HT1080 (cell line): ENCODE measurements around a stretch of chr5.

GRCh38 chr5:73847267-73847577 is 221.2 kb downstream of the ARHGEF28 start:
RAMPAGE:
- cytosol, long total RNA = no peak
- long total RNA = no peak
- nucleus, long total RNA = no peak

RAMPAGE:
- cytosol, long total RNA = no peak
- long total RNA = no peak
- nucleus, long total RNA = no peak
Measured at GRCh38 chr5:73917403-73917943, 291.5 kb downstream of the ARHGEF28 start.

RAMPAGE:
- cytosol, long total RNA = no peak
- long total RNA = no peak
- nucleus, long total RNA = no peak
Measured at GRCh38 chr5:74394777-74395141, 245.8 kb downstream of the ENC1 start.

DNA sequence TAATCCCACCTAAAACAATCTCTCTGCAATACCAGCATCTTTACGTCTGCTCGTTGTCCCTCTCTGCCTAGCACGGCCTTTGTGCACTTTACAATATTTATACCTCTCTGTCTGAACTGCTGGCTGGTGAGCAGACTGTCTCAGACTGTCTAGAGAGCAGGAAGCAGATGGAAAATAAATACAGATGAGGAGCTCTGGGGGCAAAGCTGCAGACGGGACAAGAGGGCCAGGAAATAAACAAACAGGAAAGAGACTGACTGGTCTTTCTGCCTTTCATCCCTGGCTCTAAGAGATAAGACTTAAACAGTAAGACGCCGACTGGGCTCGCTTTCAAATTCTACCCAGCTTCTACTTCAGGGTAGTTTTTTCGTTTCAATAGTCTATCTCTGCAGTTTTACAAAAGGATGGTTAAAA is 224.8 kb downstream of the ENC1 start:
RAMPAGE:
- cytosol, long total RNA = no peak
- long total RNA = no peak
- nucleus, long total RNA = no peak

DNA sequence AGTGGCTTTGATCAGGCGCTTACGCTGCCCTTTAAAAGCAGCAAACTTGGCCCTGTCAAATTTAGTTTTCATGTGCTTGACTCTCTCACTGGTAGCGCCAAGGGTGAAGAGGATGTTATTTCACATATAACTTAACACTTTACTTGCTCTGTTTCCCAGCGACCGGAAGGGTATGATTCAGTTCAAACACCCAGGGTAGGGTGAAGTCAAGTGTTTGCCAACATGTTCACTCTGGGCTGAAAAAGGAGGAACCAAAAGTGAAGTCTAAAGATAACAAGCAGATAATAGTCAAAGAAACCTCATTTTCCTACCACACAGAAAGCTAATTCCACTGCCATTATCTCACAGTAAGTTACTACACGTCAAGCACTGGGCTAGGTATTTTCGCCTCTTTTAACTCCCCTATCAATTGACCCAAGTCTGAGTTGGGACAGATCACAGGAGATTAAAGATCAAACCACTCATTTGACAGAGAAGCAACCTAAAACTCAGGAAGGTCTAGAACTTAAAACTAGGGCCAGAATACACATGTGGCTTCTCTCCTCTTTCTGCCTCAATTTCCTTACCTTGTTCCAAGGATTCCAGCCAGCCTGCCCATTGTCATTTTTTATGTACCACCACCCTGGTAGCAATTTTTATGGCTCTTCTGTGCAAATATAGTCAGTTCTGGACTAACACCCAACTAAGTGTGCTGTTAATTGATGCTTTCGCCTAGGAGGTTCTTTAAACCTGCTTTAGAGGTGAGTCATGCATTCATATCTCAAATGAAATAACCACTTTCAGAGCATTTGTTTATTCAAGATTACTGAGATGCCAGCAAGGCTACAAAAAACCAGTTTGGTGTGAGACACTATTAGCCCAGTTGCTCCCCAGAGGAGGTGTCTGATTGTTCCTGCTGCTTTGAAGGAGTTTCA is 8.7 kb downstream of the ENC1 start:
RAMPAGE:
- cytosol, long total RNA = no peak
- long total RNA = no peak
- nucleus, long total RNA = no peak

GRCh38 chr5:74916618-74917122 is 50.5 kb upstream of the FAM169A start:
RAMPAGE:
- cytosol, long total RNA = no peak
- long total RNA = no peak
- nucleus, long total RNA = no peak

DNA sequence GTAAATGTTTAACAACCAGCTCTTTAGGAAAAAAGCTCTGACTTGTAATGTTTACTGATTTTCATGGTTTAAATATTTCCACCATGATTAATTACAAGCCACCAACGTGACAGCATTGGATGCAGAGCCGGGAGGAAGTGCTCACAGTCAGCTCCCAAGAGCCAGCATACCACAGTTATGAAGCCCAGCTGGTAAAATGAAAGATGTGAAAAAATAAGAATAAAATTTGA is 83.0 kb upstream of the FAM169A start:
RAMPAGE:
- cytosol, long total RNA = no peak
- long total RNA = no peak
- nucleus, long total RNA = no peak

DNA sequence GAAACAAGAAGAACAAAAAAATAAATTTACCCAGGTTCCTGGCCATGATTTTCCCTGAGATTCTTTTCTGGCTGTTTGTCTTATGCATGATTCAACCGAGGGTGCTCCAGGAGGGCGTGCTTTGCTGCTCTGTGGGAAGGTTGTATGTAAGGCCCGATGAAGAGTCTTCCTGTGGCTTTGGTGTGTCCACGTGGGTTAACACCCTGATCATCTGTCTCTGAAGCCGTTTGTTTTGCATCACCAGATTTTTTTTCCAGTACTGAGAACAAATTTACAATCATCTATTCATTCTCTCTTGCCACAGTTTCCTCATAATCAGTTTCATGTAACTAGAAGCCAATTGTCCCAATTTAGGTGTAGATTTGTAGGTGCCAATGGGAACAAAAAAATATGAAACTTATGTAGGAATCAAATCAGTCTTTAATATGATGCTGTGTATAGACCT is 28.5 kb downstream of the GCNT4 start:
RAMPAGE:
- cytosol, long total RNA = no peak
- long total RNA = no peak
- nucleus, long total RNA = no peak

GRCh38 chr5:75339609-75340259 is 2.7 kb downstream of the HMGCR start:
RAMPAGE:
- cytosol, long total RNA = no peak
- long total RNA = no peak
- nucleus, long total RNA = no peak

DNA sequence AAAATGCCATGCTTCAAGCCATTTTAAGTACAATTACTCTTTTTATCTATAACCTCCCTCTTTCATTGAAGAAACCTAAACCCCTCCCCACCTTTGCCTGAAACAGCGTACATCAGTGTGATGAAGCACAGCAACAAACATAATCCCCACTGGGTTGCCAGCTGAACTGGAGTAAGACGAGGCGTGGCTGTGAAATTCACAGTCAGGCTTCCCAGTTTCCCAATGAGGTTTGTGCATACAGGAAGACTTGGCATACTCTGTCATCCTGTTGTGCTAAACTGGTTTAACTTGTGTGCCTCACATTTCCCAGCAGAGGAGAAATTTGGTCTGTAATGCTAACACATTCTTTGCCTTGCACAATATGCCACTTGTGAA is 121.5 kb downstream of the SV2C start:
RAMPAGE:
- cytosol, long total RNA = no peak
- long total RNA = no peak
- nucleus, long total RNA = no peak

DNA sequence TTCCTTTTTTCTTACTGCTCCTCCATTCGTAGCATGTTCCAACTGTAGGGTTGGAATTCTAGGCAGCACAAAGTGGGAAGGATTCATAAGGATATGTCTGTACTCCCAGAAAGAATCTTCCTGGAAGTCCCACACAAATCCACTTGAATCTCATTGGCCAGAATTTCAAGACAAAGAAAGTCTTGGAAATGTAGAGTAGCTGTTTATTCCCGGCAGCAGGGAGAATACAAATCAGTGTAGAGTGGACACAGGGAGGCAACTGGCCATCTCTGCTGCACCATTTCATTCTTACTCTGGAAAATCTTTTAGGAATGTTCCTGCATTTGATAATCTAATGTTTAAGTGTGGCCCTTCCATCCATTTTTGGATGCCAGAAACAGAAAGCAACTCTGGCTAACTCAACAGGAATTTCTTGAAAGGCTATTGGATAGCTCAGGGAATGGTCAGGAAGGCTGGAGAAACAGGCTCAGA is 137.6 kb downstream of the SV2C start:
RAMPAGE:
- cytosol, long total RNA = no peak
- long total RNA = no peak
- nucleus, long total RNA = no peak

DNA sequence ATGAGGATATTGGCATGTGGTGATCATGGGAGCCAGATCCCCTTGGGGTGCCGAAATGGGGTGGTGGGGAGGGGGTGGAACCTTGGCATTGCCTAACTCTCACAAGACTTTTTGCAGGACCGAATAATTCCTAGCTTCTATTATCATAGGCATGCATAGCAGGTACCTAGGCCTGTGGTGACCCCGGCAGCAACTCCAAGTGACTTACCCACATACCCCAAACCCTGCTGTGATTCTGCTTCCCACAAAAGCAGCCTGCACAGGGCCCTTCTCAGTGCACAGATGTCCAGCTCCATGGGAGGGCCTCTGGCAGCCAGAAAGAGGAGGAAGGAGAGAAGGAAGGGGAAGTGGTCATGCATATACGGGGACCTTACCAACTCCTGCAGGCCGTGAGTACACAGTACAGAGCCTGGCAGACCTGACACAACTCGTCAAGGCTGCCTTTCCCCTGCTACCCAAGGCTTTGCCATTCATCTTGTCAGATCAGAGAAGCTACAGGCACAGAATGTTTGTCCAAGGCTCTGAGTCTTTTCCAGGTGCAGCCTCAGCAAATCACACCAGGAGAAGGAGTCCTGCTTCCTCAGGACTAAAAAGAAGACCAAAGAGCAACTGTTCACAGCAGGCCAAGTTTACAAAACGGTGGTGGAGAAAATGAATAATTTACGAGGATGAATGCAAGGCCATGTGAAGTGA is 61.1 kb upstream of the IQGAP2 start:
RAMPAGE:
- cytosol, long total RNA = no peak
- long total RNA = no peak
- nucleus, long total RNA = no peak

RAMPAGE:
- cytosol, long total RNA = no peak
- long total RNA = no peak
- nucleus, long total RNA = no peak
Measured at GRCh38 chr5:76388282-76388699, 14.8 kb upstream of the IQGAP2 start.

DNA sequence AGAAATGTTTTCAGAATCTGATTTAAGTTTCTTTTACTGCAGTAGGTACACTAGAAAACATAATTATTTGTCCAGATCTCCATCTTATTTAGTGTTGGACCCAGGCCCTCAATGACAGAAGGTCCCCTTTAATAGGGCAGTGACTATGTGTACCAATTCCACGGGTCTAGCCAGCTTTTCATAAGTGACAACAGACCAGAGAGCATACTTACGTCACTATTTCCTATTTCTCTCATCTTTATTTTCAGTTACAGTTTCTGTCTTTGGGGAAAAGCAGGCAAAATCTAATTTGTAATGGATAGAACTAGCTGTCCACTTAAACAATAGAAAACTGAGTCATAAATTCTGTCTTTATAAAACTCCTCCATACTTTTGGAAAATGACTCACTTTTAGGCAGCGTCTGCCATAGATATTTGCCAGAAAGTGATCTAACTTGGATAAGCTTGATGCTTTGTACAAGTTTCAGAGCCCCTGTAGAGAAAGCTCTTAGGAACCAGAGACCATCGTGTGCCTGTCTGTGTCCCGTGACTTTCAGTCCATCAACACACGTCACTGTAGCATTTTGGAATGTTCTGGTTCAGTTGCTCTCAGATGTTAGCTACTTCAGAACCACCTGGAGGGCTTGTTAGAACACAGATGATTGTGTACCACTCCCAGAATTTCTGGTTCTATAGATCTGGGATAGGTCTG is 101.9 kb downstream of the F2RL2 start:
RAMPAGE:
- cytosol, long total RNA = no peak
- long total RNA = no peak
- nucleus, long total RNA = no peak

RAMPAGE:
- cytosol, long total RNA = no peak
- long total RNA = no peak
- nucleus, long total RNA = no peak
Measured at GRCh38 chr5:76654728-76655144, 31.5 kb upstream of the F2RL2 start.

GRCh38 chr5:76732476-76732903 is 16.6 kb downstream of the F2R start:
RAMPAGE:
- cytosol, long total RNA = no peak
- long total RNA = no peak
- nucleus, long total RNA = no peak

GRCh38 chr5:76736232-76736640 is 20.3 kb downstream of the F2R start:
RAMPAGE:
- cytosol, long total RNA = no peak
- long total RNA = no peak
- nucleus, long total RNA = no peak

RAMPAGE:
- cytosol, long total RNA = no peak
- long total RNA = no peak
- nucleus, long total RNA = no peak
Measured at GRCh38 chr5:76741464-76741944, 25.6 kb downstream of the F2R start.

DNA sequence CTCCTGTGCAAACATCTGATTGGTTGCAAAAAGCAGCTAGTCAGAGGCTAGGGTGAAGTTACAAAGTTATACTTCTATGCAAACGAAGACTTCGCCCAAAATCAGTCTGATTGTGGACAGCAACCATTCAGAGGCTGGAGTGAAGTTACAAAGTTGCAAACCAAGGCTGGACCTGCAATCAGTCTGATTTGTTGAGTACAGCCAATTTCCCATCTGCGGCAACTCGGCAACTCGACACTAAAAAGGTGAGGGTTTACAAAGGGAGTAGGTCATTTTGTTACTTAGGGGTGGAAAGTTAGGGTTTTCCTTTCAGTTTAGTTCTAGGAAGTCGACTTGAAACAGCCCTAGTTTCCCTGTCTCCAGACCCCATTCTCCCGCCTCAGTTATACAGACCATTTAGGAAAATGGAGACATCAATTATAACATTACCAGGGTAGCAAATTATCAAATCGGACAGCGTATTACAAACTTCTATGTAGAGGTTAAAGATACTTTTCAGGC is 40.5 kb downstream of the F2R start:
RAMPAGE:
- cytosol, long total RNA = no peak
- long total RNA = no peak
- nucleus, long total RNA = no peak

RAMPAGE:
- cytosol, long total RNA = no peak
- long total RNA = no peak
- nucleus, long total RNA = no peak
Measured at GRCh38 chr5:76807972-76808918, 10.6 kb upstream of the F2RL1 start.